Aorta (tissue), 1 donor: ENCODE measurements around a stretch of chr15.

DNA sequence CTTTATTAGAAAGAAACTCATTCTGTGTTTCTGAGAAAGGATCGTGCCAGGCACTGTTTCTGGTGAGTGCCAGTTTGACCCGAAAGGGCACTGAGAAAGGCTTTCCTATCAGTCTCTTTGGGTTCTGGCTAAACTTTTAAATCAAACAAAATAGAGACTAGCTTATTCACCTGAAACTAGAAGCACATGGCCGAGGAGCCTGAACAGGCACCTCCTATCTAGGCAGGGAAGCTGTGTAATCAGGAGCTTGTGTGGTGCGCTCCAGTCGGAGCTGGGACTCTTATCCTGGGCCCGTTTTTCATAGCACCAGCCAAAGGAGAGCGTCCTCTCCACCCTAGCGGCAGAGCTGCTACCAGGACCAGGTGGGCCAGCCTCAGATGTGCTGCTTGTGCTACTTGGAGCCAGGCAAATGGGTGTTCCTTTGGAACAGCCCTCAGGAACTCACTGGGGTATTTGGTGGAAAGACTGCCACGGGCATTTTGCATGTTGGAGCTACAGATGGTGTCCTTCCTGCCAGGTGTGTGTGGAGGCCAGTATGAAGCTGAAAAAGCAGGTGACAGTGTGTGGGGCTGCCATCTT is 660 bp downstream of the MAN2A2 start:
- PRO-cap = no peak

GRCh38 chr15:90960631-90961834 is 6.3 kb downstream of the RCCD1 start:
- PRO-cap = no peak

DNA sequence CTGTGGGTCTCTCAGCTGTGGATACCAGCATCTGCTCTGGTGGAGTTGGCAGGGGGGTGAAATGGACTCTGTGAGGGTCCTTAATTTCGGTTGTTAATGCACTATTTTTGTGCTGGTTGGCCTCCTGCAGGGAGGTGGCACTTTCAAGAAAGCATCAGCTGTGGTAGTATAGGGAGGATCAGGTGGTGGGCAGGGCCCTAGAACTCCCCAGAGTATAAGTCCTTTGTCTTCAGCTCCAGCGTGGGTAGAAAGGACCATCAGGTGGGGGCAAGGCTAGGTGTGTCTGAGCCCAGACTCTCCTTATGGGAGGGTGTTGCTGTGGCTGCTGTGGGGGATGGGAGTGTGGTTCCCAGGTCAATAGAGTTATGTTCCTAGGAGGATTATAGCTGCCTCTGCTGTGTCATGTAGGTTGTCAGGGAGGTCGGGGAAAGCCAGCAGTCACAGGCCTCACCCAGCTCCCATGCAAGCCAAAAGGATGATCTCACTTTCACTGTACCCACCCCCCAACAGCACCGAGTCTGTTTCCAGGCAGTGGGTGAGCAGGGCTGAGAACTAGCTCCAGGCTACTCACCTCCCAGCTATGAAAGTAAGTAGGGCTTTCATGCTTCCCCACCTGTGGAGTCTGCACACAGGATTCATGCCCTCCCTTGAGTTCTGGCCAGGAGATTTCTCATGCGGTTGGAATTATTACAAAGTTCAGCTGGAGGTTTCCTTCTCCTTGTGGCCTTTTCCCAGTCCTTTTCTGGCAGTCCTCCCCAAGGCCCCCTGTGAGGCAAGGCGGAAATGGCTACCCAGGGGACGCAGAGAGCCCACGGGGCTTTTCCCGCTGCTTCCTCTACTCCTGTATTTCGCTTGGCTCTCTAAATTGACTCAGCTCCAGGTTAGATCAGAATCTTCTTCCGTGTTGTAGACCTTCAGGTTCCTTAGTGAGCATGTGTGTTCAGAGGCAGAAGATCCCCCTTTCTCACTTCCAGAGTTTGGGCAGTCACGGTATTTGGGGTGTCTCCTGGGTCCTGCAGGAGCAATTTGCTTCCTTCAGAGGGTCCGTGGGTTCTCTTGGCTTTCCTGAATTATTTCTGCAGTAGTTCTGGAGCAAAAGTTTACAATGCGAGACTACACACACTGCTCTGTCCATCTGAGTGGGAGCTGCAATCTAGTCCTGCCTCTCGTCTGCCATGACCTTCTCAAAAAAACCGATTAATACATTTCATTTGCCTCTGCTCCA is 356.2 kb downstream of the SV2B start:
- PRO-cap = no peak

DNA sequence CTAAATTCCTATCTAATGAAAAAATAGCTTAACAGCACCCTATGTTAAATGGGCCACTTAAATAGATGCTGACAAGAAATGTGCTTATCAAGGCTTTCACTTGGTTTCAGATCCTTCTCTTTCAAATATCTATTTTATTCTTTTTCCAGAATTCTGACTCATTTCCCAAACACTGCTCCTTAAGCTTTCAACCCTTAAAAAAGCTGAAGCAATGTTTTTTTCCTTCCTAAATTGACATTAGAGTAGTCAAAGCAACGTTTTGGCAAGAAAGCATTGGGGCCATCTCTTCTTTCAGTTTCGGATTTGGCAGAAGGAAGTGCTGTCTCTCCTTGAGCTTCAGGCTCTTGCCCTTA is 147.4 kb upstream of the SLCO3A1 start:
- PRO-cap = no peak

GRCh38 chr15:91865458-91866066 is 12.1 kb downstream of the SLCO3A1 start:
- PRO-cap = no peak

- PRO-cap = no peak
These were observed 109.8 kb downstream of the SLCO3A1 start for GRCh38 chr15:91963259-91963766.

GRCh38 chr15:92095584-92096273 is 242.2 kb downstream of the SLCO3A1 start:
- PRO-cap = no peak

DNA sequence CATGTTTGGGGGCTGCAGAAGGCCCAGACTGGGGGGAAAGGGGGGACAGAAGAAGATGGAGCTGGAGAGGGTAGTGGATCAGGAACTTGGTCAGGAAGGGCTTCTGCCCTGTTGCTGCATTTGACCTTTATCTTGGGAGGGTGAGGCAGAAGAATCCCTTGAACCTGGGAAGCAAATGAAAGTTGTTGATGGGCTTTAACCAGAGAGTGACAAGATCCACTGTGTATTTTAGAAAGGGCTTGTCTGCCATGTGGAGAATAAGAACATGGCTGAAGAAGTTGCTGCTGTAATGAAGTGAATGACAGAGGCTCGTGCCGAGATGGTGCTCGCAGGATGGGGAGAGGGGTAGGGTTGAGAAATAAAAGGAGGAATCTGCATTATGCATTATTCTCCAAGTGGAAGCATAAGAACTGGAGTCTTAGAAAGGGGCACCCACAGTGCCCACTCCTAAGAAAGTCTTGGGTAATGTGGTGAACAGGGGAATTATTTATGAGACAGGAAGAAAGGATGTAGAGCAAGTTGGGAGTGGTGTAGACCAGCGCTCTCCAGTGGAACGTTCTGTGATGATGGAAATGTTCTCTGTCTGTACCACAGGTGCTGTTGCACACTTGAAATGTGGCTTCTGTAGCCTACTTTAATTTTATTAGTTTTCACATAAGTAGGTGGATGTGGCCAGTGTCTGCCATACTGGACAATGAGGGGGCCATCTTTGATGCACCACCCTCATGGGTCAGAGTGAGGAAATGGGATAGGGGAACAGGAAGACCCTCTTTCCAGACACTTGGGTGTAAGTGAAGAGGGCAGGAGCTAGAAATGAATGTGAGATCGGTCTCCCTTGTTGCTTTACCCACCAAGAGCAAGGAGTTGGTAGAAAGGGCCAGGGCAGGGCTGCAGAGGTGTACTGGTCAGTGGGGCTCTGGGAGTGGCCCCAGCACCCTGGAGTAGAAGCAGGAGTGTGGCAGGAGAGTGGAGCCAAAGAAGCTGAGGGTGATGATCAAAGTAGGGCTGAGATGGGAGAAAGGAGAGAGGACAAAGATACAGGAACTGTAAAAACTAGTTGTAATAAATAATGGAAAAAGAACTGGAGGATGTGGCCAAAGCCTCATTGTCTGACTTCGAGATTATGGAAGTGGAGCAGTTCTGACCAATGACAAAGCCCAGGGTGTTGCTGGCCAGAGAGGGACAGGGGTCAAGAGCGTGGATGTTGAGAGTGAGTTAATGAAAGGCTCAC is 239.4 kb upstream of the ST8SIA2 start:
- PRO-cap = no peak

DNA sequence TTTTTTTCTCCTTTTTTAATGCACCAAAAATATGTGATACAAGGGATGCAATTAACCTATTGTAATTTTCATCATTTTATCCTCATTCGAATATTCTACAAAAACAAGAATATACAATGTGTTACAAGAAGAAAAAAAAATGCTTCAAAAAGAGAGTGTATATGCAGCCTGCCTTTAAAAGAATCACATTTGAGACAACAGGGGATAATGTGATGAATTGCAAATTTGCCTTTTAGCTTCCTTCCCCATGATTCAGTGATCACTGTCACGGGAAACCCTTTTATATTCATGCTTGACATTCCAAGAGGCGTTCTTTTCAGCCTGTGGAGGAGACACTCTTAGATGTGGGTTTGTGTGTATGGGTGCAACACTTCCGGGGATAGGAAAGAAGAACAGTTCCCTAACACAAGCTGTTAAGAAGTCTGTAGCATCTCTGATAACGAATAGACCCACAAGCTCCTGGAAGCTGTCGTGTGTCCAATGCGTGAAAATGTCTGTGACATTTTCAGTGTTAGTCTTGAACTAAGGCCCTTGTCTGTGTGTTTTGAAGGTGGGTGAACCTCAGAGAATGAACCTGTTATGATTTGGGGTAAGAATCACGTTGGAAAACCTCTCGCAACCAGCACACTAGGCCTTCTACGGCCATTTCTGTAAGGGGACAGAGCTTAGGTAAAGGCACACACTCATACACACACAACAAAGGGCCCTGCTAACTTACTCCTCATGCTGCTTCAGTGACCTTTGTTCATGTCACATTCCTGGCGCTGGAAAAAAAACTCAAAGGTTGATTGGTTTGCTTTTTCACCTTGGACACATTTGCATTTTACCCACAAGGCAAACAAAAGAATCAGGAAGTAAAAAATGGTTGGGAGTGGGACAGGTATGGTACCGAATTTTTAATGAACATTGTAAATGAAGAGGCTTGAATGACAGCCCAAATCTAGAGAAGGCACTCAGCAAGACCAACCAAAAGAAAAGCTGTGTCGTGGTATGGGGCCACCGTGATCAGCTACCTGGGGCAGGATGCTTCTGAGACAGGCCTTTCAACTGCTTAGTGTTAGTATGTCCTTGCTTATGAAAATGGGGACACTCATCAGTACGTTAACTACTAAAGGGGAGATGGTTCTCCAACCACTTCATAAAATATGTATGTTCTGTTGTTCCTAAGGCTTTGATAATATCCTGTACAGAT is 229.1 kb upstream of the ST8SIA2 start:
- PRO-cap = no peak

DNA sequence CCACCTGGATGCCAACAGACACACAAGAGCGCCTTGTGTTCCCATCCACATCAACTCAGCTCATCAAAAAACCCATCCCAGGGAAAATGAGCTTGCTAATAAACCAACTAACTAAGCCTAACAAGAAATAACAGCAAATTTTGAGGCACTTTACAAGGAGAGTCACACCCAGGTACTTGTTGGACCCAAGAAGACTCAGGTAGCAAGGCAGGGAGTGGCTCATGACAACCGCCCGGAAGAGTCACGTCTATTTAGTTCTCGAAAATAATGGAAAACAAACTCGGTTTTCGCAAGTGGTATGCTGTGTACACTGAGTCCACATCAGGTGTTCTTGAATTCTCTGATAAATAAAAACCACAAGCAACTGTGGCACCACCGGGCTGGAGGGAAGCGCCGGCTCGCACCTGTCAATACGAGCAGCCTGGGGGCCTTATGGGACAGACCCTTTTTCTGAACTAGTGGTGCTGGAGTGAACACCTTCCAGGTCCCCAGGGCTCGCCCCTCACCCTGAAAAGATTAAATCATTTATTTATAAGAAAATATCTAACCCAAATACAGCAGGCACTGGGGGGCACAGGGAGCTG is 40.4 kb downstream of the FAM174B start:
- PRO-cap = no peak

GRCh38 chr15:92648488-92648843 is 7.1 kb downstream of the FAM174B start:
- PRO-cap = no peak

GRCh38 chr15:92869889-92870600 is 30.1 kb upstream of the CHD2 start:
- PRO-cap = no peak

DNA sequence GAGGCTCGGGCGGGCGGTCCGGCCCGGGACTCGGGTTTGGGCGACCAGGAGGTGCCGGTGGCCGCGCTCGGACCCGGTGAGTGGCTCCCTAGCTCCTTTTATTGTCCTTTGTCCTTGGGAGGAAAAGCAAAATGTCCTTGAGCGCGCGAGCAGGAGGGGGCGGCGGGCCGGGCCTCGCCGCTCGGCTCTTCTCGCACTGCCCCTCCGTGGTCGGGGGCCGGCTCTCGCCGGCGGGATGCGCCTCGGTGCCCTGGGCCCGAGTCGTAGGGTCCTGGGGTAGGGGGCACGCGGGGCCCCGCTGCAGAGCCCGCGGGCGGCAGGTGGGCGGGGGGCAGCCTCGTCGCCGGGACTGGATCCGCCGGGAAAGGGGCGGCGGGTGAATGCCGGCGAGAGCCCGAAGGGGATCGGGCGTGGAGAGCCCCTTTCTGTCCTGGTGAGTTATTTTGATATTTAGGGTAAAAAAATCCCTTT is 17.0 kb upstream of the CHD2 start:
- PRO-cap = no peak

DNA sequence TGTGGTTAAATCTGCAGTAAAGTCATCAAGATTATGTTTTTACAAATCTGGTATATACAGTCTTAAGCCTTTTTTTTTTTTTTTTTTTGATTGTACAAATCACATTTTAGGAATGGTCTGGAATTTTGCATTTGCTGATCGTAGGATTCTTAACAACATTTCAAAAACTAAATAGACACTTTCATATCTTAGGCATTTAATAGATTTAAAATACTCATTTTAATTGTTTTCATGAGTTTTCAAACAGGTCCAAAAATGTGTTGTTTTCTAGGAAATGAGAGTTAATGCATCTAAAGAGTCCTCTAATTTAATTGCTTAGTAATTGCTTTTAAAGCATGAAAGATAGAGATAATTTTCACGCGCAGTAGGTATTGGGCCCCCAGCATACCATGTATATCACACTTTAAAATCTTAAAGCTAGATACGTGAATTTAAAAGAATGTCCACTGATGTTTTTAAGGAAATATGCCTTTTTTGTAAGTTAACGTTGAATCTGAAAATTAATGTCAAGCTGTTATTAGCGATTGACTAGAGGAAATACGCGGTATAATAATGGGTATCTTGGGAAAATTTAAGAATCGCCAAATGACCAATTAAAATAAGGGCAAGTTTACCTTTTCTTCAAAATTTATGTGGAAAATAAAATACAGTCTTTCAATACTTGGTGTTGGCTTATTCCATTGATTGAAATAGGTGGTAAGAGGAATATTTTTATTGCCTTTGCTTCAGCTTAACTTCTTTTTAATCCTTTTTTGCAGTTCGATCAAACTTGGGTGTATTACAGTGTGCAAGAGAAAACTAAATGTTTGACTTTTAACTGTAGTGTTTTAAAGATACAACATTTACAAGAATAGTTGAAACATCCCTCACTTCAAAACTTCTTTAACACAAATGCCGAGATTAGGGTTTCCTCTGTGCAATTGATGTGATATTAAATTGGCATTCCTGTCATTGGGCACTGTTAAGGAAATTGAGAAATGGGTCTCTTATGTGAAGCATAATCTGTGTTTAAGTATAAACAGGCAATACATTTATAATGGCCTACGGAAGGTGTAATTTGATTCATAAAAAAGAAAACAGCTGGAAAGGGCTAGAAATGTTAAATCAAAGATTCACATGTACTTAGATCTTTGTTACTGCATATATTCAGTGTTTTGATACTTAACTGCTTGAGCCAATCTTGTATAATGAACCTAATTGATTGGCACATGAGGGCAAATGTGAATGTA is 13.2 kb upstream of the CHD2 start:
- PRO-cap = no peak

DNA sequence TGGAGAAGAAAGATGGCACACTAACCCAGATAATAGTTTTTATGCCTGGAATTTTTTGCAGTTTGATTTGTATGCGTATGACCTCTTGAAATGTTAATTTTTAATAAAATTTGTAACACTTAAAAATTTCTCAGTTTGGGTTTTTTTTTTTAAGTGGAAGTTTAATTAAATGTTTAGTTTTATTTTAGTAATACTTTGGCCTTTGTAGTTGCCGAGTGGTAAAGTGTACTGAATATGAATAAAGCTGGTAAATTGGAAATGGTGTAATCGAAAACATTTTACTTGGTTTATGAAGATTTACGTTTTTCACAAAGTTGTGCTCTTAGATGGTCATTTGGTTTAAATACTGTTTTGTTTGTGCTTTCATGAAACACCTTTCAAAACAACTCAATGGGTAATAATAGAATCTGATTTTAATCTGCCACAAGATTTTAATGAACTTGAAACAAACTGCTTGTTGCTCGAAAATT is 2.1 kb upstream of the CHD2 start:
- PRO-cap = no peak

GRCh38 chr15:92901523-92902532 is 1.7 kb downstream of the CHD2 start:
- PRO-cap = no peak

DNA sequence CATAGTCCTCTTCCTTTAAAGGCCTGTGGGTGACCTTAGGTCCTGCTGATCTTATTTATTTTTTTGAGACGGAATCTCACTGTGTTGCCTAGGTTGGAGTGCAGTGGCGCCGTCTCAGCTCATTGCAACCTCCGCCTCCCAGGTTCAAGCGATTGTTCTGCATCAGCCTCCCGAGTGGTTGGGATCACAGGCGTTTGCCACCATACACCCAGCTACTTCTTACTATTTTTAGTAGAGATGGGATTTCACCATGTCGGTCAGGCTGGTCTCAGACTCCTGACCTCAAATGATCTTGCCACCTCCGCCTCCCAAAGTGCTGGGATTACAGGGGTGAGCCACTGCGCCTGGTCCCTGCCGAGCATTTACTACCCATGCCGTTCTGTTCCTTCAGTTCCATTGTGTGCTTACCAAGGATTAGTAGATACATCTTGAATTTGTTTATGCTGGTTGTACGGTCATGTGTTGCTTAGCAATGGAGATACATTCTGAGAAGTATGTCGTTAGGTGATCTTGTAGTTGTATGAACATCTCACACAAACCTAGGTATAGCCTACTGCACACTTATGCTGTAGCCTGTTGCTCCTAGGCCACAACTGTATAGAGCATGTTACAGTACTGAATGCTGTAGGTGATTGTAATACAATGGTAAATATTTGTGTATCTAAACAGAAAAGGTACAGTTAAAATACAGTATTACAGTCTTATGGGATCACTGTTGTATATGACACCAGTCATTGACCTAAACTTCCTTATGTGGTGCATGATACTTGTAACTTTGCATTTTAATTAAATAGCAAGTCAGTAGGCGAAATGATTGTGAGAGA is 10.4 kb downstream of the CHD2 start:
- PRO-cap = no peak

- PRO-cap = no peak
These were observed 78.7 kb downstream of the CHD2 start for GRCh38 chr15:92978547-92979461.

GRCh38 chr15:93016645-93016965 is 72.4 kb downstream of the RGMA start:
- PRO-cap = no peak

- PRO-cap = no peak
These were observed 63.6 kb downstream of the RGMA start for GRCh38 chr15:93025366-93025941.